GM19239 (cell line): ENCODE data around the gene SPO11.

DNA sequence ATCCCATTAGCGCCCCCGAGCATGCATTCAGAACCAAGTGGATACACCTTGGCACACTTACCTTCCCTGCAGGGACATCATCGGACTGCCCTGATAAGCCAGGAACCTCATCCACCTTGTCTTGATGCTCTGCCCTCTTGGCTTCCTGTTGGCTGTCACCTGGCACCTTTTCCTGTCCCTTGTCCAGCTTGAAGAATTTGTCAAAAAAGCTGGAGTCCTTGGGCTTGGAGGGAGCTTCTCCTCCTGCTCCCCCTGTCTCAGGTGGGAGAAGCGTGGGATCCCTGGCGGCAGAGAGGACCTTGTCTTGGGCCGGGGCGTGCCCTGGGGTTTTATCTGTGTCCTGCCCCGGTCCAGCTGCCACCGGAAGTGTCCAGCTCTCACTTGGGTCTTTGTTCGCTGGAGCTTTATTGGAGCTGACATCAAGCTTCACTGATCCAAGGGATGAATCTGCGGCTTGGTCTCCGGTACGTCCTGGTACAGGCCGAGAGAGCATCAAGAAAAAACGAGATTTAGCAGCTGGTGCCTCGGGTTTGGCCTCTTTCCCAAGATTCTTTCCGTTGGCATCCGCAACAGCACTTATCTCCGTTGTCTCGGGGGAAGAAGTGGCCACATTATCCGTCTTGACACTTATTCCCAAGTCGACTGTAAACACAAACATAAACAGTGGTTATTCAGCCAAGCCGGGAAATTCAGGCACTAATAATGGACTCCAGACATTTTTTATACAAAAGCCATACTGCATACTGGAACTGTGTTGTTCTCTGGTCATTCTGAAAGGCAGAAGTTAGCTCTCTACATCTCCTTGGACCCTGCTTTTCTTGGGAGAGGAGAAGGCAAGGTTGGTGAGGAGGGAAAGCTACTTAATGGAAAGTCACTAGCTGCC, 41.8 kb downstream of the BCAS1 start:
- RRBS, result 92% methylated on average over 4 of the region's 23 CpGs

DNA sequence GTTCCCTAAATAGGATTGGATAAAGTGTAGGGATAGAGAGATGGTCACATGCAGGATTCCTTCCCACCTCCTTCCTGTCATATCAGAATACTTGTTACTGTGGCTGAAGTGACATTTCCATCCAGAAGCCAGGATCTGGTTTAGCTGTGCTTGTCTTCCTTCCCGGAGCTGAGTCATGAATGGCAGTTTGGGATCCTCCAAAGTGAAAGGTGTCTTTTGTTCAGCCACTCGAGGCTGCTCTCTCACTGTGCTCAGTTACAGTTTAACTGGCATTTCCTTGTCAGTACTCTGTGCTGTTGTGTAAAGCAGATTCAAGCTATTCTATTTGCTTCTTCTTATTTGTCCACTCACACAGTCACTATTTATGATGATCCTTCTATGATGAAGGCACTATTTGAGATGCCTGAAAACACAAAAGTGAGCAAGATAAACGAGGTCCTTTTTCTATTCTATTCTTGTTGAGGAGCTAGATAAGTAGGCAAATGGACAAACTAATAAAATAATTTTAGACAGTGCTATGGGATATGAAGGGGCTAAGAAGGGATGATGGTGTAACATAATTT, 40.3 kb downstream of the CYP24A1 start:
- RRBS, result no CpG with 5 or more reads among the region's 3 CpGs

- RRBS, result 1% methylated on average over 14 of the region's 45 CpGs
Measured at GRCh38 chr20:54208229-54209147, 601 bp downstream of the PFDN4 start.

DNA sequence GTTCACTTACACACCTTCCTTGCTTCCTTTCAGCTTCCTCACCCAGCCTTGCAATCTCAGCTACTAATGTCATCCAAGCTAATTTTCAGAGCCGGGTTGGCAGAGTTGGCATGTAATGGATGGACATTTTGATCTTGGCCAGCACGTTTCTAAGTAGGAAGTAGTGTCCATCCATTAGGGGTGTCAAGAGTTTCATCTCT, 60.5 kb downstream of the PFDN4 start:
- RRBS, result no CpG with 5 or more reads among the region's 2 CpGs

- RRBS, result no CpG with 5 or more reads among the region's 7 CpGs
Measured at GRCh38 chr20:56409294-56410087, 2.6 kb upstream of the CASS4 start.

GRCh38 chr20:56442879-56443220, 25.6 kb upstream of the RTF2 start:
- RRBS, result 96% methylated on average over 3 of the region's 8 CpGs

GRCh38 chr20:57157434-57157803, 109.0 kb downstream of the BMP7 start:
- RRBS, result no CpG with 5 or more reads among the region's 2 CpGs

DNA sequence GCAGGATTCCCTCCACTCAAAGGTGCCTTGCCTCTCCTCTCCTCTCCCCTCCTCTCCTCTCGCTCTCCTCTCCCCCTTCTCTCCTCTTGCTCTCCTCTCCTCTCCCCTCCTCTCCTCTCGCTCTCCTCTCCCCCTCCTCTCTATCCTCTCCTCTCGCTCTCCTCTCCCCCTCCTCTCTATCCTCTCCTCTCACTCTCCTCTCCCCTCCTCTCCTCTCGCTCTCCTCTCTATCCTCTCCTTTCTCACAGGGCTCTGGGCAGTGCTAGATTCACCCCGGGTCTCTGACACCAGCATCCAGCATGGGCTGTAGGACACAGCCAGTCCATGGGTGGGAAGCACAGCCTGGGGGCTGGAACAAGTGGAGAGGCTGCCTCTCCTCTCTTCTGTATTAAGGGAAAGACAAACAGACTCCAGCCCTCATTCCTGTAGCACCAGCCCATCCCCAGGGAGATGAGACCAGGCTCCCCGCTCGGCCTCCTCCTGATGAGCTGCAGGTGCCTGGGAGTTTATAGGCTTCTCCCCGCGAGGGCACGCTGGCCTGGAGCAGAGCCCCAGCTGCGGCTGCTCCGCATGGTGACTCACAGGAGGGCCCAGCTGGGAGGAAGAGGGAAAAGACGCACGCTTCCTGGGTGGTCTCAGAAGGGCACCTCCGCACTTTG, 68.3 kb downstream of the BMP7 start:
- RRBS, result no CpG with 5 or more reads among the region's 15 CpGs

- RRBS, result no CpG with 5 or more reads among the region's 40 CpGs
Measured at GRCh38 chr20:57329489-57330066, at the start of gene SPO11. Gene SPO11, plus strand, starts transcription at chr20:57329803.

- RRBS, result no CpG with 5 or more reads among the region's 17 CpGs
Measured at GRCh38 chr20:57349132-57349525, 1.9 kb upstream of the RAE1 start.

- RRBS, result 2% methylated on average over 15 of the region's 42 CpGs
Measured at GRCh38 chr20:57391783-57392254, 623 bp downstream of the RBM38 start.

DNA sequence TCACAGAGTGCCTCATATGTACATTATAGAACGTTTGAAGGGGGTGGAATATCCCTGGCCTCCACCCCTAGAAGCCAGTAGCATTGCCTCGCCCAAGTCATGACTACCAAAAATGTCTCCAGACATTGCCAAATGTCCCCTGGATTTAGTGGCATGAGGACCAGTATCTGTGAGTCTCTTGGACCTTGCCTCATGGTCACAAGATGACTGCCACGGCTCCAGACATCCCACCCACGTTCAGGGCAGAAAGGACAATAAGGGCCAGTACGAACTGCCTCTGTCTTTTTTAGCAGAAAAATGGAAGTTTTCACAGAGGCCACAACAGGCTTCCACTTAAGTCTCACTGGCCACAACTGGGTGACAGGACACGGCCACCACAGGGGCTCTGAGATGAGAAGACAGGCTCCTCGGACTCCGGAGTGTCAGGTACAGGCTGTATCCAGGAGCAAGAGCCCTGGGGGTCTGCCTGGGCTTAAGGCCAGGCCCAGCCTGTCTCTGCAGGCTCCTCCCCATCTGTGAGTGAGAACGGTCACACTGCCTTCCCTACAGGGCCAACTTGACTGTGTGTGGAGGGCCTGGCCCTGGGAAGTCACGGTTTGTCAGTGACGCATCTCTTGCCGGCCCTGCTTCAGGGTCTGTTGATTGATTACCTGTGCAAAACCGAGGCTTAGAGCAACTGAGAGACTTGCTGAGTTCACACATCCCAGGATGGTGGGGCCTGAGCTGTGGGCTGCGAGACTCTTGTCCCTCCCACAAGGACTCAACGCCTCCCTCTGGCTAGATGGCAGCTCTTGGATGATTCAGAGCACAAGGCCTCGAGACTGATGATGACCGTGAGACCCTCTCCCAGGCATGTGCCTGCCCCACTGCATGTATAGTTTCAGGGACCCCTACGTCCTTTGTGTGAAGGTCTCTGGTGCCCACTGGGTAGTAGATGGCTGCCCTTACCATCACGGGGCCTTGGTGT, 5.7 kb downstream of the RBM38 start:
- RRBS, result no CpG with 5 or more reads among the region's 19 CpGs

DNA sequence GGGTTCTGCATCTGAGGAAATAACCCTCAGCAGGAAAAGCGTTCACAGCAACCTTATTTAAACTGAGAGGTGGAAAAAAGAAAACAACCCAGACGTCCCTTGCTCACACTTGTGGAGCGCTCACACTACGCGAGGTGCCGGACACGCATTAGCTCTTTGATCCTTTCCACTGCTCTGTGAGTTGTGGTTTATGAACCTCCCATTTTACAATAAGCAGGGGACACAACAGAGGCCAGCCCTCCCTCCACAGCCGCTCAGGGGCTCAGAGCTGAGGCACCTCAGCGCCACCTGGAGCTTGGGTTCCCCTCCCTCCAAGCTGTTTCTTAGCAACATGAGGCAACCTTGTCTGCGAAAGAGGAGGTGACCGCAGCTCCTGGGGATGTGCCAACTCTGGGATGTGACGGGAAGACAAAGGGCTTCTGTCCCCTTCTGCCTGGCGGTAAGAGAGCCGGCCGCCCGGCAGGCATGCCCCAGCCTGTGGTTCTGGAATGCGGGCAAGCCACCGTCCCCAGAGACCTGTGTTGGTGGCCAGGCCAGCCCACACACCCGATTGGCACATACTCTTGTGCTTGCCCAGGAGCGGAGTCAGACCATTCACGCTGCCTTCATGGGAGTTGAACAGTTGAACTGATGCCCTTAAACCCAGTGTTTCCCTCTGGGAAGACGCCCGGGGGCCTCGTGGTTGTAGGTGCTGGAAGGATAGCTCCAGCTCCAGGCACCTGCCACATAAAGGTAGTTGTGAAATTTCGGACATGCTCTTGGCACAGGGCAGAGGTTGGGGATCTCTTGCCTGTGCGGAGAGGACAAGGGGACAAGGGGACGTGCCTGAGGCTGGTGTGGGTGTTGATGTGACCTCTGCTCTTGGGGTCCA, 44.5 kb downstream of the RBM38 start:
- RRBS, result no CpG with 5 or more reads among the region's 27 CpGs

DNA sequence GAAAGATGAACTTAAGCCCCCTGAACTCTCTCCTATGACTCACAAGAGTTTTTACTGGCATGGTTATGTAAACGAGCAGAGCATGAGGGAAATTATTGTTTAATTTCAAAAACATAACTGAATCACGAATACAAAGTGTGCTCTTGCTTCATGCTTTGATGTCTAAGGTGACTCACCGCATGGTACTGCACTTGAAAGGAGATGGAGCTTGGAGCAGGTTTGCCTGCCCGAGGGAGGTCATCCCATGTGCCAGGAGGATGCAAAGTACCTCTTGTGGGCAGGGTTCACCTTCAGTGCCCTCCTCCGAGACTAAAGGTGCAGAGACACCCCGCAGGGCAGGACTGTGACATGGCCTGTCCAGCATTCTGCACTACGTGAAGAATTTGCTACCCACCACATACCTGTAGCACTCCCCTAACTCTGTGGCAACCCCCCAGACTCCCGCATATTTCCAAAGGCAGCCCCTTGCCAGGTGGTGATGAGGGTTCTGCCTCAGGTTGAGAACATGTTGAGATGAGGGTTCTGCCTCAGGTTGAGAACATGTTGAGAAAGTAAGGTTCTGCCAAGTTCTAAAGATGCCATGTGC, 13.6 kb upstream of the PCK1 start:
- RRBS, result no CpG with 5 or more reads among the region's 8 CpGs

- RRBS, result 25% methylated on average over 4 of the region's 24 CpGs
Measured at GRCh38 chr20:57579787-57580451, 19.0 kb downstream of the PCK1 start.

- RRBS, result no CpG with 5 or more reads among the region's 8 CpGs
Measured at GRCh38 chr20:57581630-57582218, 20.8 kb downstream of the PCK1 start.

- RRBS, result no CpG with 5 or more reads among the region's 25 CpGs
Measured at GRCh38 chr20:57682315-57683147, 27.3 kb downstream of the PMEPA1 start.

DNA sequence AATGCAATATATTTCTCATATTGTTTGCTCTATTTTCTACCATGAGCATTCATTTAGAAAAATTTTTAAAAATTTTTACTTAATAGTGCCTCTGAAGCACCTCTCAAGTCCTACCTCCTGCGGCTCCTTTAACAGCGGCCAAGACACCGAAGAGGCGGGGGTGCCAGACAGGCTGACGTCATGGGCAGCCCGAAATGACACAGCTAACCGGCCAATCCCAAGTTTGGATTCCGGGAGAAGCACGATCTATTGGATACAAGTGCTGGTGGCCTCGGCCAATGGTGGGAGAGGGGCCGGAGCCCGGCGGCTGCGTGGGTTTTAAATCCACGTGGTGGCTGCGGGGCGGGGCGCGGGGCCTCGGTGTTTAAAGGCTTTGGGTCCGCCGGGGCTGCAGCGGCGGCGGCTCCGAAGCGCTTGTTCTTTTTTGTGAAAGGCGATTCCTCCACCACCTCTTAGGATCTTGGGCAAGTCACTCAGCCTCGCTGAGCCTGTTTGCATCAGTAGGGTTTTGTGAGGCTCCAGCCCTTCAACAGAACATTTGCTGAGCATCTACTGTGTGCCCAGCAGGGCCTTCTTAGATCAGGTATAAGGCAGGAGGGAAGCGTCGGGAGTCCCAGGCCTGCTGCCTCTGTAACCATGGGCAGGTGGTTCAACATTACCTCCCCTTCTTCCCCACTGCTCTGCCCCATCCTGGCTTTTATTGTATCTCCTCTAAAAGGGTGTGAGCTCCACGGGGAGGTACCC, 8.7 kb upstream of the PMEPA1 start:
- RRBS, result 1% methylated on average over 12 of the region's 32 CpGs

DNA sequence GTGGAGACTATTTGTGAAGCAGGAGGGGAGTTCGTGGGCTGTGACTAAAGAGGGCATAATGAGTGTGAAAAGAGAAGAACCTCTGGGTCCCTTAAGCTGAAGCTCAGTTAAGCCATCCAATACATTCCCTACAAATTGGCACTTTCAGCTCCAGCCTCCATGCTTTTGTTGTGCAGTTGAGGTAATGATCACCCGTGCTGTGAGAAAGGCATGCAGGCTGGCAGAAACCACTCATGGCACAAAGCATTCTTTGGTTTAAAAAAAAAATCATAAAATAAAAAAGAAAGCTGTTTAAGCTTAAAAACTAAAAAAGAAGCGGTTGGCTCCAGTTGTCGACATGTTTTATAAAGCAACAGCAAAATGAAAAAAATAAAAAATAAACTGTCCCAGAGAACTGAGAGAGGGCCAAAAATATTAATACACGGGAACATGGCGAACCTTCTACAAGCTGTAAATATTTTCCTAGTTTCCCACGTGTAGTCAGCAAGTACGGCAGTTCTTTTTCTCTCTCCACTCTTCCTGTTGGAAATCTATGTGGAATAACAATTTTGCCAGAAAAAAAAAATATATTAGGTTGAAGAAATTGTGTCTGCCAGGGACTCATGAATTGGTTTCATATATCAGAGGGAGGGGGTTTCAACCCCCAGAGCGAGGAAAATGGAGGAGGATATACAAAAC, 4.5 kb upstream of the C20orf85 start:
- RRBS, result no CpG with 5 or more reads among the region's 9 CpGs